SK-N-MC (cell line): ENCODE measurements around a stretch of chr1.

DNA sequence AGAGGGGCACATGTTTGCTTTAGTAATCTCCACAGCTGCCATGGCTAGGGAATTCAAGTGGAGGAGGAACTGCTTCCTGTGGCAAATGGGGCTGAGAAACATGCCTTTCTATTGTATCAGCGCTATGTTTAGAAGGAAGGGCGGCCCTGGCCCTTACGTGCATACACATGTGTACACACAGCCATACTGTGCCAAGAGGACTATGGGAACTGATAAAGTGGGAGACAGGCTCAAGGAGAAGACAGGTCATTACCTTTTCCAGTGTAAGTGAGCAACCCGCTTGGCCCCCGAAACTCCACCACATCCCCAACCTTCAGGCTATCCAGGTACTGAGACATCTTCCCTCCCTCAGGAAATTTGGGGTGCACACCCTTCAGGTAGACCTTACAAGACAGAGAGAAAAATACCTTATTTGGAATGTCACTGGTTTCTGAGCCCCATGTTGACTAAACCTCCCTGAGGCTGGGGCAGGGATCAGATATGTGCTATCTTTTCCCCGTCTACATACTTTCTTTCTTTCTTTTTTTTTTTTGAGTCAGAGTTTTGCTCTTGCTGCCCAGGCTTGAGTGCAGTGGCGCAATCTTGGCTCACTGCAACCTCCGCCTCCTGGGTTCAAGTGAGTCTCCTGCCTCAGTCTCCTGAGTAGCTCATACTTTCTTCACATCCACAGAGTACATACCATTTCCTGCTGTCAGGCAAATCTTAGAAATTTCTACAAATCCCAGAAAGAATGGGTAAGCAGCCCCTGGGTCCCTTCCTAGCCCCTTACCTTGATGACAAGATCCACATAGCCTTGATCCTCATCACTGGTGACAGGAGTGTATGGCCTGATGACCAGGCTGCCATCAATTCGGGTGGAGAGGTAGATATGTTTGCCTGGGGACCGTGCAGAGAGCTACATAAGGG is 1.7 kb downstream of the CYB5R1 start:
- RRBS: no CpG with 5 or more reads among the region's 10 CpGs

- RRBS: no CpG with 5 or more reads among the region's 8 CpGs
Observed at GRCh38 chr1:203035470-203036079, 9.3 kb downstream of the PPFIA4 start.

DNA sequence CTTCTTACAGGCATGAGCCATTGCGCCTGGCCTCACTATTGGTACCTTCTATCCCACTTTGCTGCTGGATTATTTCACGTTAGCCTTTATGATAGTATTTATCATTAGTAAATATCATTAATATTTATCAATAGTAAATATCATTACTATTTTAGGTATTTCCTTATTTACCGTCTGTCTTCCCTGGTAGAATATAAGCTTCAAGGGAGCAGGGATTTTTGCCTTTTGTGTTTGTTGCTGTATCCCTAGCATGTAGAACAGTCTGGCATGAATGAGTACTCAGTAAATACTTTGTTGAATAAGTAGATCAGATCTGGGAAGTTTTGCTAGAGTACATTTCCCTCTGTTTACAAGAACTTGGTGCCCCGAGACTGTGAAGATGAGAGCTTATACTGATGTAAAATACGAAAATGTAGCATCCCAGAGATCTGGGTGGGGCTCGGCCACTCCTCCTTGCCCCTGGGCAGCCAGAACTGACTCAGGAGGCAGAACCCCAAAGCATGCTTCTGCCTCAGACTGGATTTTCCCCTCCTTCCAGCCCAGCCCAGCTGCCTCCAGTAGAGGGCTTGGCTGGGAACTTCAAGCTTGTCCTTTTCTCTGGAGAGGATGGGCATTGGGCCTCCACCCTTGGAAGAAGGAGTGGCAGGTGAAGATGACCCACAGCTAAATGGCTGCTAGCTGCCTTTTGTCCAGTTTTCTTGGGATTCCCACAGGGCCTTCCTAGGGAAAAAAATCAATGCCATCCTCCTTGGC is 24.4 kb upstream of the BTG2 start:
- RRBS: no CpG with 5 or more reads among the region's 6 CpGs

GRCh38 chr1:203282734-203283503 is 22.4 kb upstream of the BTG2 start:
- RRBS: no CpG with 5 or more reads among the region's 11 CpGs

GRCh38 chr1:203288507-203289119 is 16.7 kb upstream of the BTG2 start:
- RRBS: no CpG with 5 or more reads among the region's 11 CpGs

- RRBS: 0% methylated on average over 2 of the region's 14 CpGs
Observed at GRCh38 chr1:203305864-203306027, 427 bp downstream of the BTG2 start.

GRCh38 chr1:203406513-203407099 is 55.7 kb upstream of the FMOD start:
- RRBS: no CpG with 5 or more reads among the region's 6 CpGs

- RRBS: no CpG with 5 or more reads among the region's 6 CpGs
Observed at GRCh38 chr1:203410231-203410771, 59.4 kb upstream of the FMOD start.

DNA sequence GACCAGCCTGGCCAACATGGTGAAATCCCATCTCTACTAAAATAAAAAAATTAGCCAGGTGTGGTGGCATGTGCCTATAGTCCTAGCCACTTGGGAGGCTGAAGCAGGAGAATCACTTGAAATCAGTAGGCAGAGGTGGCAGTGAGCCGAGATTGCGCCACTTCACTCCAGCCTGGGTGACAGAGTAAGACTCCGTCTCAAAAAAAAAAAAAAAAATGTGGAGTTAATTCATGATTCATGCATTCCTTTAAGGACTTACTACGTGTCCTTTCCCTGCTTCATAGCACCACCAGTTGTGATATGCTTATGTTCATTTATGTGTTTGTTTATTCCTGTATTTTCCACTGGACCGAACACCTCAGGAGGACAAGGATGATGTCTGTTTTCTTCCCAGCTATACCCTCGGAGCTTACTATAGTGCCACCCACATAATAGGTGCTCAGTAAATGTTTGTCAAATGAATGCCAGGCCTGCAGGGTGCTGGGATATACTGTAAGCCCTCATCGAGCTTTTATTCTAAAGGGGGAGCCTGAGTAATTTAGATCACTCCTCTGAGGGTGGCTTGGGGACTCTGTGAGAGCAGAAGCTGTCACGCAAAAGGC is 12.6 kb upstream of the PRELP start:
- RRBS: no CpG with 5 or more reads among the region's 8 CpGs

DNA sequence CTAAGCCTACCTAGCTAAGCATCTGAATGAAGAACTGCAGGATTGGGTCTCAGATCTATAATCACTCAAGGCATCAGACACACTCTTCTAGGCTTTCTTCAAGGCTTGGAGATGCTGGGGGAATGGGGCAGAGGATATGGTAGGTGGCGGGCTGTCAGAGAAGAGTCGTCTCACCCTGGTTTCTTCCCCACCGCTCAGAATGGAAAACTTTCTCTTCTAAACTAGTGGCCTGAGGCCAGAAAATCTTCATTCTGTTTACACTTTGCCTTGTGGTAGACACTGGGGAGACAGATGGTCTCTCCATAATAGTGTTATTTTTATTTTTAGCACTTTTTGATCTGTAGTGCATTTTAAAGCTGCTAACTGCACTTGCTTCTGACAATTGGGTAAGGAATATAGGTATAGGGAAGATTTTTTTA is 2.6 kb downstream of the PRELP start:
- RRBS: no CpG with 5 or more reads among the region's 3 CpGs

- RRBS: 24% methylated on average over 3 of the region's 21 CpGs
Observed at GRCh38 chr1:203555695-203557006, 62.2 kb downstream of the OPTC start.

DNA sequence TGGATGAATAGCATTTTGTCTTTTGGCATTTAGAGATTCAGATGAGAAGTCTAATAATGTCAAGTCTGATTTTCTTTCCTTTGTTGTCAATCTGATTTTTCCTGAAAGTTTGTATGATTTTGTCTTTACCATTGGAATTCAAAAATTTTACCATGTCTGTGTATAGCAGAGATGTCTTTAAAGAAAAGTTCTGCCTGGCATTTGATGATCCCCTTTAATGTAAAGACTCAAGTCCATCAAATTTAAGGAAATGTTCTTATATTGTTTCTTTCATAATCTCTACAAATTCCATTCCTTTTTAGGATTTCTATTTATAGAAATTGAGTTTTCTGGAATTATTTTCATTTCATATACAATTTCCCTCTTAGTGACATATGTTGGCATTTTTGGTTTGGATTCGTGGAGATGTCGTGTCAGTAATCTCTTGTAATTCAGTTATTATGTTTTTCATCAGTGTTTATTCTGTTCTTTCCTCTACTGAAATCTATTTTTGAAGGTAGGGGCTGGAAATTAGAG is 12.9 kb downstream of the ZBED6 start:
- RRBS: no CpG with 5 or more reads among the region's 2 CpGs

DNA sequence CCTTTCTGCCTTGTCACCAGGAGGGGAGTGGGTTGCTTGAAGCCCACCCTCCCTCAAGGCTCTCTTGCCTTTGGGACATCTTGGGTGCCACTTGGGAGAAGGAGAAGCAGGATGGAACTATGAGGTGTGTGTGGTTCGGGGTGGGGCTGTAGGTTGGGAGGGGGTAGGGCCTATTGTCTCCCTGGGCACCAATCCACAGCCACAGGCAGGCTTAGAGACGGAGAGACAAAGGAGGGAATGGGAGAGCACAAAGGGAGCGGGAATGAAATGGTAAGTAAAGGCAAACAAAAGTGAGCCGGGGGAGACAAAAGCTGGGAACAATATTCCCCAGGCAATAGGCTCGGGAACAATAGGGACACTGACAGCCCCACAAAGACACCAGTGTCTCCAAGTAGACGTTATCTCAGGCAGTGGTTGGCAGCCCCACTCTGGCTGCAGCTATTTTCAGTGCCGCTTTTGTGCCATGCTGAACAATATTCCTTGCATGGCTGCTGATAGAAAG is 76.3 kb upstream of the SOX13 start:
- RRBS: no CpG with 5 or more reads among the region's 7 CpGs

DNA sequence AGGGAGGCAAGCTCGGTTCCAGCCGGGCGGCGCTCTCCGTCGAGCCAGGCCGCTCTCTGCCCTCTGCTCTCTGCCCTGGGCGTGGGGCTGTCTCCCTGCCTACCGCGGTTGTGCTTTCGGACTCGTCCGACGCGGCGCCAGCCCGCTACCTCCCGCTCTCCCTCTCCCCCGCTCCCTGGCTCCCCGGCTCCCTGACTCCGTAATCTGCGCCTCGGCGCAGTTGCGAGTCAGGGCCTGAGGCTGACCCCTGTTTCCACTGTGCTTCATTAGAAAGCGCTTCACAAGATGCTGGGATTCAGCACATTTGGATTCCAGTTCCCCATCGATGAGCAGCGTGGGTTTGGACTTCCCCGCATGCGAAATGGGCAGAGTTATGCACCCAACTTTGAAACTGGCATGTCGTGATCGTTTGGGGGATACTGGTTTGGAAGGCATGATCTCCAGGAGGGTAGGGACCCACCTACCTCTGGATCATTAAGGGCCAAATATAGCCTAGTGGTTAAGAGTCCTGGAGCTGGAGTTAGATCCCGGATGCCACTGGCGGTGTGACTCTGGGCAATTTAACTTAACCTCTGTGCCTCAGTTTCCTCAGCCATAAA is 2.3 kb downstream of the SOX13 start:
- RRBS: 85% methylated on average over 2 of the region's 34 CpGs

DNA sequence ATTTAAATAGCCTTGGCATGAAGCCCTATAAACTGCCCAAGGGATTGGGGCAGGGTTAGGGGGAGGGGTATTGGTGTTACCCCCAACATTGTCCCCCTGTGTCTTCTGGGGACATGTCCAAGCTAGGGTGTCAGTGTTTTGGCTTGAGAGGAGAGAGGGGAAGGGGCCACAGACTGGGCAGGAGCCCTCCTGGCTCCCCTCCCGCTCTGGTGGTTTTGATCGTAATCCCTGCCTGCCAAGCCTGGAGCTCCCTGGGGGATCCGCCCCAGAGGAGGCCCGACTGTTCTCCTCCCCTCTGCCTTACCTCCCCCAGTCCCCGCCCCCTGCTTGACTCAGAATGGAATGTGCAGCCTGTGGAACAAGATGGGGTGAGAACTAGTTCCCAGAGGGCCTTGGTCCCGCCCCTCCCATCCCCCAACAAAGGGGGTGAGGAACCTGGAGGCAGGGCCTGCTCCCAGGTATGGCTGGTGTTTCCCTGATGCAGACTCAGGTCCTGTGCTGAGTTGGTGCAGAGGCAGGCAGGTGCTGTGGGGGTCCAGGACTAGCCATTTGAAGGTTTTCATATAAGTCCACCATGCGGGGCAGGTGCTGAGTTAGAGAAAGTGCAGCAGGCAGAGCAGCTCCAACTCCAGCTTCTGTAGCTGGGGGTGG is 7.4 kb downstream of the SOX13 start:
- RRBS: no CpG with 5 or more reads among the region's 7 CpGs

DNA sequence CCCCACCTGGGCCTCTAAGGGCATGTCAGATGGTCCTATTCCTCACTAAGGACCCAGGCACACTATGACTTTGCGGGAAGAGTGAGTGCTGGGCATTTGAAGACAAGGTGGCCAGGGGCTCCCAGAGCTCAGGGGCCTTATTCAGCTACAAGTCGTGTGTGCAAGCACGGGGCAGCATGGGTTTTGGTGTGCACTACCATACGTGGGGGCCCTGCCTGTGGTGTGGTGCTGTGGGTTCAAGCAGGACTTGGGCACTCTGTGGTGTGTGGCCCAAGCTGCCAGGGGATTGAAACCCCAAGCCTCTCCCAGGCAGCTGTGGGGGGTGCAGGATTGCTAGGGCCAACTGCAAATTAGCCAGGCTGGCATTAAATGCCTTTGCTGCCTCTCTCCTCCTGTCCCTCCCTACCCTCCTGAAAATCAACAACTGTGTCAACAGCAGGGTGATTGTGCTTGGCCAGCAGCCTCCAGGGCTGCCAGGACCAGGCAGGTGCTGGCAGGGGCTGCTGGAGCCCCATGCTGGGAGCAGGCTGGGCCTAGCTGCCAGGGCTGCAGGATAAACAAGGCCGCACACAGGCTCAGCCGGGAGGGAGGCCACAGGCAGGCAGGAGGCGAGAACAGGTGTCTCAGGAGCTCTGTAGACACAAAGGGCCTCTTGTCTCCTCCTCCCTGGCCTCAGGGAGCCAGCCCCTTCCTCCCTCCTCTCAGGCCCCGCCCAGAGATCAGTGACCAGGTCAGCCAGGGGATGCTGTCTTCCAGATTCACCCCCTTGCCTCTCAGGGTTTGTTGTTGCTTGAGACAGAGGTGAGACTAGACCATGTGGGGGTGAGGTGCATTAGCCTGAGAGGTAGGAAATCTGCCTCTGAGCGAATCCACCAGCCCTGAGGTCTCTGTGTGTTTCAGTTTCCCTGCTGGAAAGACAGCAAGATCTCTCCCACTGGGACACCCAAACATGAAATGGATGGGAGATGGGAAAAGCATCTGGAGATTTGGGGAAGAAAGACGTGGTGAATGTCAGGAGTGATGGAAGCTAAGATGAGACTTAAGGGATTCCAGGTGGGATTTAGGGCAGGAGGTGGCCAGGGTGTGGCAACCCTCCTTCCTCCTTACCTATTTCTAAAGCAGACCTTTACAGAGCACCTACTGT is 11.5 kb downstream of the SOX13 start:
- RRBS: no CpG with 5 or more reads among the region's 10 CpGs

DNA sequence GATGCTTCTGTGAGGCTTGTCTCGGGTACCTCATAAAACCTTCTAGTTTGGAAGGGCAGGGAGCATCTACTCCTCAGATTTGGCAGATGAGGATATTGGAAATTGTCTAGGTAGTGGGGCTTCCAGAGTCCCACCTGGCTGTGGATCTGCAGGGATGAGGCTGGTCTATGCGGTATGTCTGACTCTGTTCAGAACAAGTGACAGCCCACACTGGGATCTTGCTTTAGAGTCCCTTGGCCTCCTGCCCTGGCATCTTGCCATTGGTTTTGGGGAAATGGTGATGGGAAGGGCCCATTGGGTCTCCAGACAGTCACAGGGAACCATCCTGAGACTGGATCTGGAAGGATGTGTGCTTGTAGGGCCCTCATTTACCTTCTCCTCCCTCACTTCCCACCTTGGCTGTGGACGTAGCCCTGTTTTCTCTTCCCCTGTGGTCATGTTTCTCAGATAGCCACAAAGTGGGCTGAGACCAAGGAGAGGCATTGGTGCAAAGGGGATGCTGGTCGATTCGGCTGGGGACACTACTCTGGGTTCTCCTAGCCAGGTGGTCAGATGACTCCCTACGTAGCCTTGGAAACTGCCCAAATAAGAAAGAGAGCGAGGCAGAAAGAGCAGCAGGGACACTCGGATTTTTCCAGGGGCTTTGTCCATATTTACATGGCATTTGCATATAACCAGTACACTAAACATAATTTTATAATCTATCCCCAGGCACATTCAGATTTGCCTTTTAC is 15.0 kb downstream of the SOX13 start:
- RRBS: no CpG with 5 or more reads among the region's 8 CpGs

GRCh38 chr1:204225719-204226259 is 12.0 kb upstream of the GOLT1A start:
- RRBS: no CpG with 5 or more reads among the region's 11 CpGs

DNA sequence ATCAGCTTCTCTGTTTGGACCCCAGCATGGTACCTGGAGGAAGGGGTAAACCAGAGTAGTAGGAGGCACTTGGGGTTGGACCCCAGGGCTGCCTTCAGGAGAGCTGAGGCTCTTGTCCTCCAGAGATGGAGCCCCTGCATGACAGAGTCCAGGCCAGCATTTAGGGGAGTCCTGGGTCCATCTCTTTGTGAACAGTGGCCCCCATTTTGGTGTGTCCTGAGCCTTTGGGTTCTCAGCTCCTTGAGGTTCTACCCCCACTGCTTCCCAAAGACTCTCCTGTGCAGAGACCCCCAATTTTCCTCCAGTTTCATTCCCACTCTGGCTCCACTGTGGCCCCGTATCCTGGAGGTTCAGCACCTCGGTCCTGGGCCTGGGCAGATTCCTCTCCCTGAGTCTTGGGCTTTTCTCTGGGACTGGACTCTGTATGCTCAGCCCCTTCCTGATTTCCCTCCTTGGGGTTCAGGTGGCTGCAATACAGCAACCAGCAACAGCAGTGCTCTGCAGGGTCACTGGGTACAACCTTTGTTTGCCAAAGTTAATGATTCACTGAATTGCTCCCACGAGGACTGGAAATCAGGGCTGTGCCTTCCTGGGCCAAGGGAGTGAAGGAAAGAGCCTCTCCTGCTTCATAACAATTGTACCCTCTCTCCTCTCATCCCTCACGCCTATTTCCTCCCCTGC is 52.5 kb upstream of the GOLT1A start:
- RRBS: no CpG with 5 or more reads among the region's 4 CpGs

DNA sequence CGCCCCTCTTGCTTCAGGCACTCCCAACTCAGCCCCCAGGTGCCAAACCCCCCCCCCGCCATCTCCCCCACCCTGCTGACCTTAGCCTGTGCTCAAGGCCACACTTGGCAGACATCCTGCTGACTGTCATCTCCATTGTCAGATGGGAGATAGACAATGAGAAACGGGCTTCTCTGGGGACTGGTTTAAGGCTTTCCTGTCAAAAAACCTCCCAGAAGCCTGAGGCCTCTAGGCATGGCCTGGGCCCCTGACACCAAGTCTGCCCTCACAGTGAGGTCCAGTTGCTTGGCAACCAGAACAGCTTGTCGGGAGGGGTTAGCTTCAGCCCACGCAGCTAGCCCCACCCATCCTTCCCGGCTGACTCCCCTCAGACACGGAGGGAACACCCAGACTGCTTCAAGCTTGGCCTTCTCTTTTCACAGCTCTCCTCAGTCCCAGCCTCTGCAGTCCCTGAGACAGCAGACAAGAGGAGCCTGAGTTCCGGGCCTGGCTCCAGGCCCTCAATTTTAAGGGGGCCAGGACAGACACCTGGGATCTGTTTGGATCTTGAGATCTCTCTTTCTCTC is 11.0 kb downstream of the PLEKHA6 start:
- RRBS: no CpG with 5 or more reads among the region's 8 CpGs